HTR-8/SVneo (cell line): ENCODE data around the genes SGO1 and ZNF385D.

DNA sequence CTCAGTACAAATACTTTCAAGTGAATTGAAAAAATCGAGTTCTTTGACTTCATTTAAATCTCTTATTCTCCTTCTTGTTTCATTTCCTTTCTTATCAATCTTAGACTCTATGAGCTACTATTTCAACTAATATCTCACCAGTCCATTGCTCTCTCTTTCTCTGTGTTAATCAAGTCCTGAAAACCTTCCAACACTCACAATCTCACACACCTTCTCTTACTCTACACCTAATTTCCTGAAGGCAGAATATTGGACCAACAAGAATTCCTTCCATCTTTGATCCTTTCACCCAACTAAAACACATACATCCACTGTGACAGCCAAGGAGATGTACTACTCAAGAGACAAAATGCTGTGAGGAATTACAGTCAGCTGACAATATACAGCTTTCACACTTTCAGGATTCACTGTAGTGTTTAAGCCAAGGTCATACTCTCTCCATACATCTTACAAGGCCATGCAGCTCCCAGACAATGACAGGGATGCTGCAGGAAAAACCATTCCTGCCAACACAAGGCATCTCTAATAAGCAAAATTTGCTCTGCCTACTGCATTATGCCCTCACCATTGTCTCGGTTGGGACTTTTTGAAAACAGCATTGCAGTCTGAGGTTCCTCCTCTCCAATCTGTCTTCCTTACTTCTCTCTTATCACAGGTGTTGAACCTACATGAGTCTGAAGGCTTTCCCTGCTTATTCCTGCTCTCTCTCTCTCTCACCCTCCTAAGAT is 170.8 kb downstream of the TBC1D5 start:
- RRBS, result no CpG with 5 or more reads among the region's 2 CpGs

DNA sequence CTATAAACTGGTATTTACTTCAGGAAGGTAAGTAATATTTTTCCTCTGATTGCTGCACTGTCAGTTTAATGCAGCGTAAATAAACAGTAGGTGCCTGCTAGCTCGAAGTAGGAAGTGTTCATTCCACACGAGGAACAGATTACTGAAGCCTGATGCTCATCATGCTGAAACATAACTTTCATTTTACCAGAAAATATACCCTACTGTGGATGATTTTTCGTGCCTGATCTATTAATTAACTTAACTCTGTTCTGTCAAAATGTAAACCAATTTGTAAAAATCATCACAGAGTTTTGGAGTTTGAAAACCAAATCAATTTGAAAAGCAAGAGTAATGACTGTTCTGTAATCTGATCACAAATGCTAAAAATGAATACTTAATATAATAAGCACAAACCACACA is 15.4 kb upstream of the SATB1 start:
- RRBS, result no CpG with 5 or more reads among the region's 4 CpGs

- RRBS, result no CpG with 5 or more reads among the region's 27 CpGs
These were observed 20.4 kb upstream of the SATB1 start for GRCh38 chr3:18445456-18445999.

DNA sequence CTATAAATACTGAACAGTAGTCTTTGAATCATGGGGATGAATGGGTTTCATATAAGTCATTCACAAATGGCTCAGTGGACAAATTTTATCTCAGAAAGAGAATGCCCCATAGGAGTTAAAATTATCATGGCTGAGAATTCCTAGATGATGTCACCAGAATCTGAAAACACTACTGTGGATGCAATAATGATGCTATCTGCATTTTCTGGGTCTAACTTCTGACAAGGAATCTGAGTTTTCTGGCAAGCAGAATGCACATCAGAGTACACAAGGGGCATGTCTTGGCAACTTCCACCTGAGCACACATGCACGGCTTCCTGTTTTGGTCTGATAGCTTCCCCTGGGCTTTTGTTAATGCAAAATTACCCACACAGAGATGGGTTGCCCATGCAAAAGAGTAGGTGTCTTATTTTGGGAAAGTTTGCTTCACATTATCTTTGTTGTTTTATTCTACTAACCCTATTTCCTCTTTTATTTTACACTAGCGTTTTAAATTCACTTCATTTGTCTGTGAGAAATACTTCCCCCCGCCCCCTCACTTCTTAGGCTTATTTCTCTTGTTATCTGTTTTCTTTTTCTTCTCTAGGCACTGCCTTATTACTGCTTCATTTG is 74.1 kb upstream of the SATB1 start:
- RRBS, result no CpG with 5 or more reads among the region's 3 CpGs

DNA sequence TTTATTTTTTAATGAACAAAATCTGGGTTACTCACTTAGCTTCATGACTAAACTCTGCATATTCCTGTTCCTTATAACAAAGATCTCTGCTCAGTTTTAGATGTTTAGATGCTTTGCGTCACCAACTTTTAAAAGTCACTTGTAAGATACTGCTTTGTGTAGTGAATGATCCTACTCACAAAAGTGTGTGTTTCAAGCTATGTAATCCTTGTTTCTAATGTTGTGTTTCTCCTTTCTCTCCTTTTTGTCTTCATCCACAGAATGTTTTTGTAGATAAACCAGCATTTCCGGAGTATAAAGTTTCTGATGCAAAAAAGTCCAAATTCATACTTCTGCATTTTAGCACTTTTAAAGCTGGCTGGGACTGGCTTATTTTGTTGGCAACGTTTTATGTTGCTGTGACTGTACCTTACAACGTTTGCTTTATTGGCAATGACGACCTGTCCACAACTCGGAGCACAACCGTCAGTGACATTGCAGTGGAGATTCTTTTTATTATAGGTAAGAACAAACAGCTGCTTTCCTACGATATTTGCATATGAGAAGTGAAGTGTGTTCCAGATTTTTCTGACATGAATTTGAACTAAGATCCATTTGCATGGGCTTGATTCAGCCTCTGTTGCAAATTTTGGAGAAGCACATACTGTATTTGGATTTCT is 199.3 kb downstream of the KCNH8 start:
- RRBS, result no CpG with 5 or more reads among the region's 8 CpGs

GRCh38 chr3:19432624-19433107 is 284.4 kb downstream of the KCNH8 start:
- RRBS, result no CpG with 5 or more reads among the region's 2 CpGs

GRCh38 chr3:20041158-20042088 is 1.2 kb downstream of the KAT2B start:
- RRBS, result no CpG with 5 or more reads among the region's 30 CpGs

DNA sequence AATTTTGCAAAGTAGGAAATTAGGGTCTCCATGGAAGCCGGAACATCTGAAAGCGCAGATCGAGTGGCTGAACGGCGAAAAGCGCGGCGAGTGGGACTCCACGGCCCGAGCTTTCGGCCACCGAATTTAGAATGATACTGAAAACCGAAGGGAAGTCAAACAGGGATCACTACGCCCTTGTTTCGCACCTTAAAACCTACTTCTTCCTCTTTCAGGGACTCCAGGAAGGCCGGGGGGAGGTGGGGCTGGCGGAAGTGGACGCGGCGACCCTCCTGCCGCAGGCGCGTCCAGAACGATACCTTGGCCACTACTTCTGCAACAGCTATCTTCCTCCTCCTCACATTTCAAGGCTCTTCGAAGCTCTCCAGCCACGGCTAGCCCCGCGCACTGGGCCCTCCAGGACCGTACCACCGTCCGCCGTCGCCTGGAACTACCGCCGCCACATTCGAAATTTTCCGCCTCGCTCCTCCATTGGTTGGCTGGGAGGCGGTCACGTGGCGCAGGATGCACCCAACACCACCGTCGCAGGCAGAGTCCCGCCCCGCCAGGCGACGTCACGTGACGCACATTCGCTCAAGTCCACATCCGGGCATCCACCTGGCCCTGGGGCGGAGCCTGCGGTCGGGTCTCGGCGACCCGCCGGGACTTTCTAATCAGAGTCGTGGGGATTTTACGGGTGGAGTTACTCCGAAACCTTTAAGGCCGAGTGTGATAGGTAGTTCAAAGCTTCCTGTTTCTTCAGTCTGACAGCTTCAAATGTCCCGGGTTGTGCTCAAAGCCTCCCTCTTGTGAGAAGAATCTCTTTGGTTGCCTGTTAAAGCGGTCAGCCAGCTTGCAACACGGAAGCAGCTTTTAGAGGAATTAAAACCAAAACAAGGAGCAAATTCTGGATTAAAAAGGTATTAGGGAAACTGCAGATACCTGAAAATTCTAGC is at the start of gene SGO1:
TSS of gene SGO1 (minus strand) at position 447 of the 935 bp plus-strand sequence.
- RRBS, result under 1% methylated on average over 11 of the region's 65 CpGs

DNA sequence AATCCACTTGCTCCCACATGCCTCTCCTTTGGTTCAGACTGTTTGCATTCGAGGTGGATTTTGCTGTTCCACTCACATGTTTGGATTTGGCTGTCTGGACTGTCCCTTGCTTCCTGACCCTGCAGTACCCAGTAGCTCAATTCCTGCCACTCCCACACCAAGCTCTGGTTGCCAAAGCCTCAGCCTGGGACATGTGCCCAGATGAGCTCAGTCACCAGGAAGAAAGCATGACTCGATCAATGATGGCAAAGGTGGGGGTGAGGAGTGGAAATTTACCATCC is 45.3 kb downstream of the ZNF385D start:
- RRBS, result no CpG with 5 or more reads among the region's 2 CpGs

DNA sequence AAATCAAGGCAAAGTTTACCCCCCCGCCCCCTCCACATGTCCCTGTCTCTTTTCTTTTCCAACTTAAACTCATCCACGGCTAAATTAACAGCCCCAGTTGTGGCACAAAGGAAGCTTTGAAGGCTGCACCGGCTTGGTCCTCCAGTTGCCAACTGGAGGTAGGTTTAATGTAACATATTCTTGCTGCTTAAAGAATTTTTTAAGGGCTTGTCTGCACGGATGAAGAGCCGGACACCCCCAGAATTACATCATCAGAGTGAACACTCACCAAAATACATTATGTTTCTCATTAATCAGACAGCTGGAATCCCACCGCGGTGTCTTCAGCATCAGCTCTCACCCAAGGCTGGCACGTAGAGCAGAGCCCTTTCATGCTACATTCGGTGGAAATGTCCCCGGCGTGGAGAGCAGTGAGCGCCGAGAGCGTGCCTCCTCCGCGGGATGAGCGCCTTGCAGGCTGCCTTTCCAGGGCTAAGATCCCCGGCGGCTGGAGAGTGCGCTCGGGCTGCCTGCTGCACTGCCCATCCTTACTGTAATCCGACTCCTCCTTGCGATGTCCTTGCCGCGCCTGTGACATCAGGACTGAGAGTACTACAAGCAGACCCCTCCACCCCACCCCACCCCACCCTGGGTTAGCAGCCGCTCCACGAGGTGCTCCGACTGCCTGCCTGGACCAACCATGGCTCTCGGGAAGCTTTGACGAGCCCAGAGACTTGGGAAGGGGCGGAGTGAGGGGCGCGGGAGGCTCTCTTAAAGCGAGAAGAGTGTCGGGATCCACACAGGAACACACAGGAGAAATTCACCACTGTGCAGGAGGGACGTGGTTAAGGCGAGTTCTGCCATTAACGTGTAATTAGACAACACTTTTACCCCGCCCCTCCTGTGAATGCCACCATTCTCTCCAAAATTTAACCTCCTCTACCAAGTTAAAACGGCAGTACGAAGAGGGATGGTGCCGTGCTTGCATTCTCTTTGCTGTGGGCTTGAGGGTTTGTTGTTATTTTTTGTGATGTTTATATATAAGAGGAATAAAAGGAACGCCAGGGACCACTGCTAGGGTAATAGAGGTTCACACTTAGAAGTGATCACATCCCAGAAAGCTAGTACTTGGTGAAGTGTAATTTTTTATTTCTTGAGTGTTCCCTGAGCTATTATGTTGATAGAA is at the start of gene ZNF385D:
TSS of gene ZNF385D (minus strand) at position 584 of the 1,165 bp plus-strand sequence.
- RRBS, result 11% methylated on average over 9 of the region's 43 CpGs

GRCh38 chr3:22615525-22615817 is 587.7 kb upstream of the UBE2E2 start:
- RRBS, result no CpG with 5 or more reads among the region's 2 CpGs

DNA sequence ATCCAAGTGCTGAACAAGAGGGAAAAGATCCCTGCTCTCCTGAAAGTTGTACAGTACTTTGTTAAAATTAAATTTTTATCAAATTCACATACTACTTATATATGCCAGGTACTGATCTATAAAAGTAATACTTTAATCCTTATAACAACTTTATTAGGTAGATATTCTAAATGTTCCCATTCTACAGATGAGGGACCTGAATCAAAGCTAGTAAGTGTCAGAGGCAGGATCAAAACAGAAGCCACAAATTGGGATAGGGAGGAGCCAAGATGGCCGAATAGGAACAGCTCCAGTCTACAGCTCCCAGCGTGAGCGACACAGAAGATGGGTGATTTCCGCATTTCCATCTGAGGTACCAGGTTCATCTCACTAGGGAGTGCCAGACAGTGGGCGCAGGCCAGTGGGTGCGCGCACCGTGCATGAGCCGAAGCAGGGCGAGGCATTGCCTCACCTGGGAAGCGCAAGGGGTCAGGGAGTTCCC is 402.0 kb upstream of the UBE2E2 start:
- RRBS, result no CpG with 5 or more reads among the region's 11 CpGs

DNA sequence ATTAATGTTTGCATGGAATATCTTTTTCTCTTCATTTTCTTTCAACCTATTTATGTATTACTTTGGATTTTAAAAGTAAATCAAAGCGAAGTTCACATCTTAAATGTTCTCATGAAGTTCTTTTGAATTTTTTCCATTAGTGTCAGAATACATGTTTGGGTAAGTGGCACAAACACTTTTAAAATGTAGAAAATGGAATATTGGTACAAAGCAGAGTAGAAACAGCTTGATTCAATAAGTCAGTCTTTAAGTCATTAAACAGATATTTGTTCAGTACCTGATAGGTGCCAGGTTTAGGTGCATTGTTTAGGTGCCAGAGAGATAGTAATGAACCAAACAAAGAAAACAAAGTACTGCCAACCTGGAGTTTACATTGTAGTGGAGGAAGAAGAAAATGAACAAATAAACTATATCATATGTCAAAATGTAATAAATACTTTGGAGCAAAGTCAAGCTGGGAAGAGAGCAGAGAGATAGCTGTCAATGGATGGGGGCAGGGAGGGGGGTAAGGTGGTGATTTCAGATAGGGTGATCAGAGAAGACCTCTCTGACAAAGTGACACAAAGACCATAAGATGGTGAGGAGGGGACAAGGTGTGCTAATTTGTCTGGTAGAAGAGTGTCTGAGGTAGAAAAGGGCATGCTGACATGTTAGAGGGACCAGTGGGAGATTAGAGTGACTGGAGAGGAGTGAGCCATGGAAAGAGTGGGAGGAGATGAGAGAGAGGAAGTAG is 128.0 kb downstream of the UBE2E2 start:
- RRBS, result no CpG with 5 or more reads among the region's 1 CpG

GRCh38 chr3:23349898-23350961 is 147.1 kb downstream of the UBE2E2 start:
- RRBS, result no CpG with 5 or more reads among the region's 19 CpGs

DNA sequence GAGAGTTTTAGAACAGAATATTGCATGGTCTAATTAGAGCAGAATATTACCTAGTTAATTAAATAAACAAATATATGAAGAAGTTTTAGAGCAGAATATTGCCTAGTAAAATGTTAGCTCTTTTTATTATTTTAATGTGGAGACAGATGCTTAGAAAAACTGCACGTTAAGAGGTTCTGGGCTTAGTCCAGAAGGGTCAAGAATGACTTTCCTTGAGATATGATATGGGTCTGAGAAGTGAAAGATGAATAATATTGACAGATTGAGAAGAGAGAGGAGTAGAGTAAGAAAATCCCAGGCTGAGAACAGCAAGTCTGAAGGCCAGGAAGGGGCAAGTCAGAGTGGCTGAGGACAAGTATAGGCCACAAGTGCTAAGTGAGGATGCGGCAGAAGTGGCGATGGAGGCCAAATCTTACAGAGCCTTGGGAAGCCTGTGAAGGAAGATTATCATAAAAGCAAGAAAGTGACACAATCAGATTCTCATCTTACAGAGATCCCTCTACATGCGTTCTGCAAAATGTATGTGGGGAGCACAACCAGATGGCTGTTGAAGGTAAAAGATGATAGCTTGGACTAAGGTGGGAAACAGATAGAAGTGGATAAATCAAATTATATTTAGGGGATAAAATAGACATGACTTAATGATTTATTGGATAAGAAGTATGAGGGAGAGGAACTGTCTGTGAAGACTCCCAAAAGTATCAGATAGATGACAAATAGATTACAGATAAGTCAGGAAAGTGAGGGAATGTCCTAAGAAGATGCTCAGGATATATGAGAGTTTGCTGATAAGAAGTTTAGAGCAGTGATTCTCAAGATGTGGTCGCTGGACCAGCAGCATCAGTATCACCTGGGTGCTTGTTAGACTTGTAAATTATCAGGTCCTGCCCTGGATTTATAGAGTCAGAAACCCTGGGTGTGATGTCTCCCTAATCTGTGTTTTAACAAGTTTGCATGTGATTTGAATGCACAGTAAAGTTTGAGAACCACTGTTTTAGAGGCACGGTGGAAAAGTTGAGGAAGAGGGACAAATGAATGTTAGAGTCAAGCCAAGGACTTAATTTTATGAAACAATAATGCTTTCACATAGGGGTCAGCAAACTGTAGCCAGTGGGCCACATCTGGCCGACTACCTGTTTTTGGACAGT is 189.8 kb downstream of the UBE2E2 start:
- RRBS, result no CpG with 5 or more reads among the region's 7 CpGs

DNA sequence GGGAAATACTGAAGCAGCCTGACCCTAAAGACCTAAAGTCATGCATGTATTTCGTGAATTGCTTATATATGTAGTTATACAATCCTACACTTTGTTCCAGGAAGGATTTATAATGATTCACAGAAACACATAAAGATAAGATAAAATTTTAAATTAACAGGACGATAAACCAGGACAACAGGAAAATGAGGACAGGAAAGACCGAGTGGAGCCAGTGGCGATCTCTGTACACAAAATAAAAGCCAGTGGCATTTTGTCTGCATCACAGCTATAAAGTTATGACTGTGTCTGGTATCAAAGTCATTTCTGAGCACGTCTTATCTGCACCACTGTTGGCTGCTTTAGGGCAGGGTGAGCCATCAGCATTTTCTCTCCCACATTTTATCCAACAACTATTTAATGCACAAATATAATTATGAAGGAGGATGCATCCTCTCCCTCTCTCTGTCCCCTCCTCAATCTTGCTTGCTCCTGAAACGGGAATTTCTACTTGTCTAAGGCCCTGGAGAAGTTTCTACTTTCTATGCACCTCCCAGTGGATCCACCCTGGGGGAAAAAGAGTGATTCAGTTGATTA is 159.5 kb upstream of the UBE2E1 start:
- RRBS, result no CpG with 5 or more reads among the region's 6 CpGs

GRCh38 chr3:23659256-23659619 is 146.5 kb upstream of the UBE2E1 start:
- RRBS, result no CpG with 5 or more reads among the region's 8 CpGs

DNA sequence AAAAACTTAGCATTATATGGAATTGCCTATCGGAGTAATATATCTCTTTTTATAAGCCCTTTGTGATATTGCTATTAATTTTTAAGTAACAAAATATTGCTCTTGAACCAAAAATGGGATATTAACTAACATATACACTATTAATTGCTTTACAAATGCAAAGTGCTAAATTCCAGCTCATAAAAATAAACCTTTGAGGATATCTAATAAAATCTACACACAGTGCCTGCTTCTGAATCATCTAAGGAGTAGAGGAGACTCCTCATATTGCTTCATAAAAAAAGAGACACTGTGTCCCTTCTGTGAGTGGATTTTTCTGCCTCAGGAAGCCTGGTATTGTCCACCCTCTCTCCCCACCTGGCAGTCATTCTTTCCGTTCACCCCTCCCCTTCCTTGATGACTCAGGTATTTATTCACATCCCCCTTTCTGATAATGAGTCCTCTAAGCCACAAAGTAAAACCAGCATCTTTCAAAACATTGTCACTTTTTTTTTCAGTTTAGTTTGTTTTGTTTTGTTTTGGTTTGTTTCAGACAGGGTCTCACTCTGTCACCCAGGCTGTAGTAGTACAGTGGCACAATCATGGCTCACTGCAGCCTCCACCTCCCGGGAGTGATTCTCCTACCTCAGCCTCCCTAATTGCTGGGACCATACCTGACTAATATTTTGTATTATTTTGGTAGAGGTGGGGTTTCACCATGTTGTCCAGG is 65.3 kb upstream of the UBE2E1 start:
- RRBS, result no CpG with 5 or more reads among the region's 3 CpGs

DNA sequence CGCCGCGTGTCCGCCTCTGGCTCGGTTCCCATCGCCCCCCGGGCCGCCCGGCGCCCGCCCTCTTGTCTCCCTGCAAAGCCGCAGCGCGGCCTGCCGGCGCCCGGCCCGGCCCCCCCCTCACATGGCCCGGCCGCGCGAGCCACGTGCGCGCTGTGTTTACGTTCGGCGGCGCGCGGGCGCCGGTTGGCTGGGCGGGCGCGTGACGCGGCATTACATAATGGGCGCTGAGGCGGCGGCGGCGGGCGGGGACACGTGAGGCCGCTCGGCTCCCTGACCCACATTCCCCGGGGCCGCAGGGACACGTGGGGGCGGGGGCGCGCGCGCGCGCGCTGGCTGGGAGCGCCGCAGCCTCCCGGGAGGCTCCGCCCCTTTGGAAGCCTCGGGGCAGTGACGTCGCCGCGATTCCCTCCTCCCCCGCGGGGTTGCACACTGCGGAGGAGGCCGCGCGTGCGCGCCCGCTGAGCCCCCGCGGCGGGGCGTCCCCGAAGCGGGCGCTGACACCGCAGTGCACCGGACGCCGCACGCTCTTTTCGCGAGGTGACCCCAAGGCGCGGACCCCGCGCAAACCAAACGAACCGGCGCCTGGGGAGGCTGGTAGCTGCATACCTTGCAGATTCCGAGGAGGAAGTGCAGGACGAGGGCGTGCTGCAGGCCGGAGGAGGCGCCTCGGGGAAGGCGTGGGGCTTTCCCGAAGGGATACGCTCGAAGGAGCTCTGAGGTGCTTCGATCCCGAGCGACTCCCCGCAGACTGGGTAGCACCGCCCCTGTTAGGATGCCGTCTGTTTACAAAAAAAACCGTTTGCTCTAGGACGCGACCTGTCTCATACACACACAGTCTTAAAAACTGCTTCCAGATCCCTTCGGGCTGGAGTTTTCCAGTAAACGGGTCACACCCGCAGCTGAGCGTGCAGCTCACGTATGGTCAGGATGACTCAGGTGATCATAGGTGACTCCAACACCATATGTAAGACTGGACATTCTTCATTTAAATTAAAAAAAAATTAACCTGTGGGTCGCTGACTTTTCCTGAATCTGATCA is 950 bp downstream of the NR1D2 start:
- RRBS, result 1% methylated on average over 67 of the region's 122 CpGs